ENCODE measurements around the genes TRIM49, FAT3, MTNR1B, MED17, VSTM5 and AMOTL1.

GRCh38 chr11:89294153-89294737, 116.6 kb downstream of the TYR start:
- PRO-cap: no peak

- PRO-cap: no peak
Measured at GRCh38 chr11:89417155-89417409, 74.1 kb downstream of the NOX4 start.

DNA sequence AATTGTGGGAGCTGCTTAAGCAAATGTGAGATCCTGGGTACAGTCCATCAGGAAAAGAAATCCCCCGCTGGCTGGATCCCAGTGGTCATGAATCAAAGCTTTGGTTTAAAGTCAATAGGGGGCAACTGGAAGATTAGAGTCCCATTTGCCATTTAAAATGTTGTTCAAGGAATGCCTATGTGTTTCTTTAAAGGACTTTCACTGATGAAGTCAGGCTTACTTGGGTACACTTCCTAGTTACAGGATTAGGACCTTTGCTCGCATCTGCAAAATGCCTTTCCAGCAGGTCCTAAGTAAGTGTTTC, at the start of gene TRIM49:
Gene TRIM49 (minus strand): TSS at position 137 of the 304 bp plus-strand sequence.
- PRO-cap: no peak

GRCh38 chr11:92224389-92225480, at the start of gene FAT3:
TSS of gene FAT3 (plus strand) at chr11:92224818.
- PRO-cap: no peak

GRCh38 chr11:92969549-92969878, at the start of gene MTNR1B:
TSS of gene MTNR1B (plus strand) at chr11:92969651.
- PRO-cap: no peak

GRCh38 chr11:92969941-92970253, 446 bp downstream of the MTNR1B start:
- PRO-cap: no peak

- PRO-cap: no peak
Measured at GRCh38 chr11:93570675-93571274, 27.6 kb upstream of the SMCO4 start.

DNA sequence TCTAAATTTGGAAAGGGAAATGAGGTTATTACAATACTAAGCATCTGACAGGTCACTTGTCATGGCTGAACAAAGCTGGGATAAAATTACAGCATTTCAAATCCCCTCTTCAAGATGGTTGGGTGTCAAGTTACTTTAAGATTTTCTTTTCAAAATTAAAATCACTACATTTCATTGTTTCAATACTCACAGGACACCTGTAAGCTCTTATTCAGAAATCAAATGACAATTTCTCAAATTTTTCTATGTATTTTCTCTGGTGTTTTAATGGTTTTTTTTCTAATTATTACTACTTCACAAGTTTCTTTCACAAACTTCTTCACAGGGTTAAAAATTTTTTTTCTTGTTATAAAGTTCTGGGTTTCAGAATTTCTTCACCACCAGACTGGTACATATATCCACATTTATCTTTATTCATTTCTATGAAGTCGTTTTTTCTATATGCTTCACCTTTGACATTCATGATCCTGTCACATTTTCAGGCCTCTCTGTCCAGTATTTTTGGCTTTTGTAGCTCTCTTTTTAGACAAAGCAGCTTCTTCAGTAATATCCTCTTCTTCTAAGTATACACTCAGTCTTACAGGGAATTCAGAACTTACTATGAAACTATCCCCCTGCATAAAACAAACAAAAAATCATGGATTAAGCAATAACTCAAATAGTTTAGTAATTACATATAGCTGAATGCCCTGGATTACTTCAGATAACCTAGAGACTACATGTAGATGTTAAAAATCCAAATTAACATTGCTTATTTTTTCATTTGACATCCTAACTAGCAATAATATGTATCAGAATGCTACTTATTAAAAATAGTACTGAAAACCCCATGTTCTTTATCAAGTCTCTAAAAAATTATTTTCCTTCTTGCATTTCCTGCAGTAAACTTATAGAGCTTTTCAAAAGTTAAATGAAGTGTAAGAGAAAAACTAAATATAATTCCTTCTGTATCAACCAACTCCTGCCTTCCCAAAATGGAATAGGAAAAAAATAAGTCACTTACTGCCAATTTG, 5.3 kb downstream of the TAF1D start:
- PRO-cap: no peak

GRCh38 chr11:93783723-93784468, at the start of gene MED17:
TSS of gene MED17 (plus strand) at chr11:93784282.
- PRO-cap: bidirectional peak, plus-strand start at chr11:93784356, minus-strand start at chr11:93784162

DNA sequence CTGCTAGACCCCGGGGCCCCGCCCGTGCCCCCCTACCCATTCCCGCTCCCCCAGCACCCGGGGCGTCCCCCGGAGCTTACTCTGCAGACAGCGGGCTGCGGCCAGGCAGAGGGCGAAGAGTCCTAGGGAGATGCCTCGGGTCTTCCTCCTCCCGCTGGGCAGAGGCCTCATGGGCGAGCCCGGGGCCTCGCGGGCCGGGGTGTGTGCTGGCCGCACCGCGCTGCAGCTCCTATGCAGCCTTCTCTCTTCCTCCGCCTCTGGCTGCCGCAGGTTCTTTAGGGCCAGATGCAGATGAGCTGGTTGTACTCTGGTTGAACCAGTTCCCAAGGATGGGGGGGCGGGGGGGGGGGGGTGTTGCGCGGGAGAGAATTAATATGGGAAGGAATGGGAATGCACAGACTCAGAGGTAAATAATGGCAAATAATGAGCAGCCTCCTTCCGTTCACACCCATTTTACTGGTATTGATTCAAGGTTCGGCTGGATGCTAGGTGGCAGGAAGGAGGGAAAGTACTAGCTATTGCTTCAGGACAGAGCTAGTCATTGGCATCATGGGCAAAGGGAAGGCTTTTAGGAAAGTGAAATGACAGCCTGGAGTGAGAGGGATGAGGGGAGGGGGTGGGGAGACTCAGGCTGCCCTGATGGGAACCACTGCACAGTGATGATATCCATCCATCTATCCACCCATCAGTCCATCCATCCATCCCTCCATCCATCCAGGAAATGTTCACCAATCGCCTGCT, at the start of gene VSTM5:
Gene VSTM5 (minus strand): TSS at position 287 of the 741 bp plus-strand sequence.
- PRO-cap: no peak

DNA sequence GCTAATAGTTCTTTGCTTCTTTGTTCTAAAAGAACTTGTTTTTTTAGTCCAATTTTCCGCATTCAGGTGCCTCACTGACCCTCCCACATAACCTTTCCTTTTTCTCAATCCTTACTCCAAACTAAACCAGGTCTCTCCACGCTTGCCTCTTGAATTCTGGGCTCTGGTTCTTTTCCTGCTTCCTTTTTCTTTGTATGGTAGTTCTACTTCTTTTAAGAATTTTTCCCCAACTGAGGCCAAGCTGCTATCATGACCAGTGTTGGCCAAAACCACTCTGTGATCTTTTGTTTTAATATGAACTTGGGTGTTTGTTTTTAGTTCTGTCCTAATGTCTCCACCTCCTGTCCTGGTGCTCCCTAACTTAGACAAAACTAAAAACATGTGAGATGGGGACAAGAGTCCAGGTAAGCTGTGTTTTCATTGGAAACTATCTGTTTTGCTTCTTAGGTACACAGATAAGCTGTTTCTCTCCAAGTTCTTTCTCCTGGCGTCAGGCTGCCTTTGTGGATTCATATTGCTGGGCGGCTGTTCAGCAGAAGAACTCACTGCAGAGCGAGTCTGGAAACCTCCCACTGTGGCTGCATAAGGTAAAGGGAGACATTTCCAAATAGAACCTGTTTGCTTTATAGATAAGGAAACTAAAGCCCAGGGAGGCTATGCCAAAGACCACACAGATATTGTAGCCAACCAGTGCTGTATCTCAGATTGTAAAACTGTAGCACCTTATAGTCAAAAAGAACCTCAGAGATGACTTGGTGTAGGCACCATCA, 24.6 kb downstream of the PANX1 start:
- PRO-cap: no peak

DNA sequence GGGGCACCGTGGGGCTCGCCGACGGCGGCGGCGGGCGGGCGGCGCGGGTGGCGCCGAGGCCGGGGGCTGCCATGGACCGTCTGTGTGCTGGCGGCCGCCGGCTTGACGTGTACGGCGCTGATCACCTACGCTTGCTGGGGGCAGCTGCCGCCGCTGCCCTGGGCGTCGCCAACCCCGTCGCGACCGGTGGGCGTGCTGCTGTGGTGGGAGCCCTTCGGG, 700 bp downstream of the FUT4 start:
- PRO-cap: no peak

- PRO-cap: no peak
Measured at GRCh38 chr11:94740990-94741862, 26.9 kb upstream of the AMOTL1 start.

DNA sequence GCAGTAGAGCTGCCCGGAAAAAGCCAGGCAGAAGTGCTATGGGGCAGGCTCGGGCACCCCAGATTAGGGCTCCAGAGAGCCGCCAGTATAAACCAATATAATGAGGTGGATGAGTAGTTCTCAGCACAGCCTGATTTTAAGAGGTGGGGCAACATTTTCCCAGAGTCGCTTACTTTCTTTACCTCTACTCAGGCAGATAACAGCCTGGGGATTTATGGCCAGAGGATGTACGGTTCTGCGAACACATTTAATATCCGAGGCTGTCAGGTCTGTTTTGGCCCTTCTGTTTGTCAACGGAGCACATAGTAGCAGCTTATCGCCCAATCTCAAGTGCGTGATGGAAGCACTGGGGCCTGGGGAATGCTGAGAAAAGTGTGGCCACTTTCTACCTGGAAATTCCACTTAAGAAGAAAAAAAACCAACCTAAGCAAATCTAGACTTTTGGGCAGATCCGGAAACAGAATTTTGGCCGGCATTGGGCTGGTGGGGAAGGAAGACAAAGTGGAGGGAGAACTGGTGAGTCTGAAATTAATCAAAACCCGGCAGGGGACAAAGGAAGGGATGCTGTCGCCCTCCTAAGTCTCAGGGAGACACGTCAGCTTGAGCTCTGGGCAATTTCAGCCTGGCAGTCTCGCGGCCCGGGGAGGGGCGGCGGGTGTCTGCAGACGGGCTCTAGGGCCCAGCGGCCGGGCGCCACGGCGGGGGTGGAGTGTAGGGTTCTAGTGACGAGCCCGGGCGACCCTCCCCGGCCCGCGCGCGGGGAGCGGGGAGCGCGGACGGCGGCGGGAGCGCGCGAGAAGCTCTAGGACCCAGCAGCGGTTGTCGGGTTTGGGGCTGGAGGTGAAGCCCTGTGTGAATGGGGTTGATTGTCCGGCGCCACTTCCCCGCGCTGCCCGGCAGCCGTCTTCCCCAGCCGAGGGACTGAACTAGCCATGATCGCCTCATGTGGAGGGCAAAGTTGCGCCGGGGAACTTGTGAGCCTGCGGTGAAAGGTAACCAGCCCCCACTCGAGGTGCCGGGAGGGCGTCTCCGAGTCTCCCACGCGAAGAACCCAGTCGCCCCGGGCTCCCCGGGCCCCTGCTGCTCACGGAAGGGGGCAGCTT, at the start of gene AMOTL1:
Gene AMOTL1 (plus strand): TSS at position 788 of the 1,103 bp plus-strand sequence.
- PRO-cap: no peak

GRCh38 chr11:94778367-94778985, 10.3 kb downstream of the AMOTL1 start:
- PRO-cap: no peak

DNA sequence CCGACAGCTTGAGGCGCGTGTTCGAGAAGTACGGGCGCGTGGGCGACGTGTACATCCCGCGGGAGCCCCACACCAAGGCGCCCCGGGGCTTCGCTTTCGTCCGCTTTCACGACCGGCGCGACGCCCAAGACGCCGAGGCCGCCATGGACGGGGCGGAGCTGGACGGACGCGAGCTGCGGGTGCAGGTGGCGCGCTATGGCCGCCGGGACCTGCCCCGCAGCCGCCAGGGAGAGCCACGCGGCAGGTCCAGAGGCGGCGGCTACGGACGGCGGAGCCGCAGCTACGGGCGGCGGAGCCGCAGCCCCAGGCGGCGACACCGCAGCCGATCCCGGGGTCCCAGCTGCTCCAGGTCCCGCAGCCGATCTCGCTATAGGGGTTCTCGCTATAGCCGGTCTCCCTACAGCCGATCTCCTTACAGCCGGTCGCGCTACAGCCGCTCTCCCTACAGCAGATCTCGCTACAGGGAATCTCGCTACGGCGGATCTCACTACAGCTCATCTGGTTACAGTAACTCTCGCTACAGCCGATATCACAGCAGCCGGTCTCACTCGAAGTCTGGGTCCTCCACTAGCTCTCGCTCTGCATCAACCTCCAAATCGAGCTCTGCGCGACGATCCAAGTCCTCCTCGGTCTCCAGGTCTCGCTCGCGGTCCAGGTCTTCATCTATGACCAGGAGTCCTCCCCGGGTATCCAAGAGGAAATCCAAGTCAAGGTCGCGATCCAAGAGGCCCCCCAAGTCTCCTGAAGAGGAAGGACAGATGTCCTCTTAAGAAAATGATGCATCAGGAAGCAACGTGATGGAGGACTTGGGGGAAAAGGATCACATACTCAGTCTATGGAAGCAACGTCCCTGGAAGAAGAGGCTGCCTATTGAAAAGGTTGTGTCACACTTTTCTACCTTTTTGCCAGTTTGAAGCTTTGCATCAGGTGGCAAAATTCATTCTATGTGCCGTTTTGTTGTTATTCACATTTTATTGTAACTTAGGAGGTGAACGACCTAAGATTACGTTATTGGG, 895 bp downstream of the SRSF8 start:
- PRO-cap: bidirectional peak, plus-strand start at position 196 of the sequence, minus-strand start at position 145 of the sequence; bidirectional peak, plus-strand start at position 532 of the sequence, minus-strand start at position 371 of the sequence

DNA sequence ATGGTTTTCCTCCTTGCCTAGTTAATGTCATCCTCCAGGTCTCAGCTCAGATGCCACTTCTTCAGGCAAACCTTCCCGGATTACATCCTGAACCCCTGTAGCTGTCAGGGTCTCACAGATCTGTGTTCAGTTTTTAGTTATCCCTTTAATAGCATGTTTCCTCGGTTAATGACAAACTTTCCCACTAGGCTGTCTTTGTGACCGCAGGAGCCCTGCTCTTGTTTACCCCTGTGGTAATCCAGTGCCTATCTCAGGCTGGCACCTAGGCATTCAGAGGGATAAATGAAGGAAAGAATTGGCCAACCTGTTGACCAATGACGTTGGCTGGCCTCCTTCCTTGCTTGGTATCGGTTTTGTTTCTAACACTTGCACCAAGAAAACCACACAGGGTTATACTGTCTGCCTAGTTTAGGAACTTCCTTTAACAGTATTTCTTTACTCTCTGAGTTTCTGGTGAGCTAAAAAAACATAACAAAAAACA, 760 bp upstream of the ENDOD1 start:
- PRO-cap: bidirectional peak, plus-strand start outside the sequence, minus-strand start at position 347 of the sequence

- PRO-cap: no peak
Measured at GRCh38 chr11:95230541-95230869, 497 bp downstream of the SESN3 start.

DNA sequence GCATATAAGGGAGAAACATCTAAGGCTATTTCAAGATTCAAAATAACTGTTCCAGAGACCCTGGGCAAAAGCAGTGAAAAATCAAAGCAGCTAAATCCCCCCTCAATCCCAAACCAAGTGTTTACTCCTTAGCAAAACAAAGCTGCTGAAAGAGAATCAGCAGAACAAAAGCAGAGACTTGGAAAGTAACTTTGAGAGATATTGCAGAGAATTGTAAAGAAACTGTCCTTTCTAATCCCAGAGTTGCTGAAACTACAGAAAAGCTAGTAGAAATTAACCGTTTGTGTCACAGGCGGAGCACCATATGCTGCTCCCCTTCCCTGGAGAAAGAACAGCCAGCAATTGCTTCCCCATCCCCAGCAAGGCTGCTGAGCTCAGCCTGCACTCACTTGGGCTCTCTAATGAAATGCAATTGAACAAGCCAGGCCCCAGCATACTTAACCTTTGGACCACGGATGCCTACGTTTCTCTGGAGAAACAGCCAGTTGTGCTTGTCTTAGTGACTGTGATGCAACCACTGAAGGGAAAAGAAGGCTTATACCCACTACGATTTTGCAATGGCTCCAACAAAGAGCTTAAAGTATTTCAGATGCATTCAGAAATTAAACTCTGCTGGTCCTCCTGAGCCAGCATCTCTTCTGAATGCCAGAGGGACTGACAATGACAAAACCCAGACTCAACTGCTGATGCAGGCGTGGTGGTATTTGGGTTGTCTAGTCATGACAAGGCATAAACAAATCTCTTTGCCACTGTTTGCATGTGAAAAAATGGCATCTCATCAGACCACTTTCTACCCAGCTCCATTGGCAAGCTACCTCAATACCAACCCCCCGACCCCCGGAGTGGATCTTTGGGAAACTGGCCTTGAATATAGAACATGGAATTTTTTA, 51.3 kb upstream of the SESN3 start:
- PRO-cap: no peak

DNA sequence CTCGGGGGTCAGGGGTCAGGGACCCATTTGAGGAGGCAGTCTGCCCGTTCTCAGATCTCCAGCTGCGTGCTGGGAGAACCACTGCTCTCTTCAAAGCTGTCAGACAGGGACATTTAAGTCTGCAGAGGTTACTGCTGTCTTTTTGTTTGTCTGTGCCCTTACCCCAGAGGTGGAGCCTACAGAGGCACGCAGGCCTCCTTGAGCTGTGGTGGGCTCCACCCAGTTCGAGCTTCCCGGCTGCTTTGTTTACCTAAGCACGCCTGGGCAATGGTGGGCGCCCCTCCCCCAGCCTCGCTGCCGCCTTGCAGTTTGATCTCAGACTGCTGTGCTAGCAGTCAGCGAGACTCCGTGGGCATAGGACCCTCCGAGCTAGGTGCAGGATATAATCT, 158.0 kb downstream of the FAM76B start:
- PRO-cap: no peak